ENCODE results near the genes PRDM15 and UMODL1.

DNA sequence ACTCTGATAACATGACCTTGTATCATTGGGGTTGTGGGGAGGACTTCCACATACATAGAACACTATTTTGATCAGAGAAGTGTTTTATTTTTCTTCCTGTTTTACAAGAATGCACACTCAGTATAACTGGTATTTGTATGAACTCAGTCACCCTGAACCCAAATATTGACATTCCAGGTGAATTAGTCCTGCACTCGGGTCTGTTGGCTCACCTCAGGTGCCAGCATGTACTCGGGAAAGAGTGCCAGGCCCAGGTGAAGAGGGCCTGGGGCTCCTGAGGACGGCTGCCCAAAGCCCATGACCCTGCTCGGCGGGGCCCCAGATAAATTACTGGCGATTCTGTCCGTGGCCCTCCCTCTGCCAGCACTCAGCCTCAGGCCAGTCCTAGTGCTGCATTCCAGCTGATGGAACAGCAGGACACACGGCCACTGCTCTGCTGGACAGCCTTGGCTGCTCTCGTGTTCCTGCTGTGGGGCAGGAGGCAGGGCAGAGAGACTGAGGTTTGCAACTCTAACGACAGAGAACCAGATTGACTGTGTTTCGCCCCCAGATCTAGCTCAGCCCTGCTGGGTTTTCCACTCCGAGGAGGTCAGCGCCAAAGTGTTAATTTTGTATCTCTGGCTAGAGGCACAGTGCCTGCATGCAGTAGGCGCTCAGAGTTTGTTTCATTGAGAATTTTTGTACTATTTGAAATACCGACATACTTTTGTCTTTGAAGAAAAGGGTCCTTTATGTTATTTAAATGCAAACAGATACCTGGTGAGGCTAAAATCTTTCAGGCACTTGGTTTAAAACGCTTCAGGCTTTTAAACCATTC, 75.5 kb upstream of the TMPRSS2 start:
- PRO-cap: no peak

GRCh38 chr21:41641070-41641646, 125.7 kb downstream of the RIPK4 start:
- PRO-cap: no peak

GRCh38 chr21:41664047-41664500, 102.8 kb downstream of the RIPK4 start:
- PRO-cap: no peak

GRCh38 chr21:41677581-41678197, 89.2 kb downstream of the RIPK4 start:
- PRO-cap: no peak

DNA sequence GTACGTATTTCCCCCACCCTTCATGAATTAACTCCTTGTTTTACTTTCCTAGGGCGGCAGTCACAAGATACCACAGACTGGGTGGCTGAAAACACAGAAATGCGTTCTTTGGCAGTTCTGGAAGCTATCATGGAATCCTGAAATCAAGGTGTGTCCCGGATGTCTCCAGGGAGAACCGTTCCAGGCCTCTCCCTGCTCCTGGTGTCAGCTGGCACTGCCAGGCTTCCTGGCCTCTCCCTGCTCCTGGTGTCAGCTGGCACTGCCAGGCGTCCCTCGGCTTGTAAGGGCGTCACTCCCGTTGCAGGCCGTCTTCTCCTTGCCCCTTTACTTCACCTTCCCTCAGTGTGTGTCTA, 55.2 kb downstream of the RIPK4 start:
- PRO-cap: no peak

DNA sequence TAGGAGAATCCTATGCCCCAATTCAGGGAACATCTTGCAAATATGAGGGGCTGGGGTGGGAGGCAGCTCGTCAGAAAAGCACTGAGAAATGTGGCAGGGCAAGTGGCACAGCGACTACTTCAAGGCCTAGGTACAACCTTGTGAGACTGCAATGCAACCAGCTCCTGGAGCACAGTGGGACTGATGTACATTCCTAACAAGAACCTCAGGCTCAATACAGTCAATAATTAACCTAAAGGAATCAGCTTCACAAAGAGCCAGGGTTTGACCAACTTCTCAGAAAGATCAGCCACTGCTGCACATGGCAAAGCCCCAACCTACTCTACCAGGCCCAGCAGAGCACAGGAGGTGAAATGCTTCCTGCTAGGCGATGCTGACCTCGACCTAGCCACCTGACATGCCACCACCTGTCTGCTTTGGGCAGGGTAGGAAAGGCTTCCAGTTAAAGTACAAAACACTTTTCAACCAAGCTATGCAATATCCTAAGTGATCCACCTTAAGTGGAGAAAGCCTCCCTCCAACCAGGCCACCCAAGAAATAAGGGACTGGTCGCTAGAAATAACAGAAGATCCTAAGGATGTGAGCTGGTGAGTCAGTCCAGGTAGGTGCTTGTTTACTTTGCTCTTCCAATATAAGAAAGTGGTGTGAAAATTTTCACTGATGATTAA, 2.2 kb downstream of the RIPK4 start:
- PRO-cap: no peak

DNA sequence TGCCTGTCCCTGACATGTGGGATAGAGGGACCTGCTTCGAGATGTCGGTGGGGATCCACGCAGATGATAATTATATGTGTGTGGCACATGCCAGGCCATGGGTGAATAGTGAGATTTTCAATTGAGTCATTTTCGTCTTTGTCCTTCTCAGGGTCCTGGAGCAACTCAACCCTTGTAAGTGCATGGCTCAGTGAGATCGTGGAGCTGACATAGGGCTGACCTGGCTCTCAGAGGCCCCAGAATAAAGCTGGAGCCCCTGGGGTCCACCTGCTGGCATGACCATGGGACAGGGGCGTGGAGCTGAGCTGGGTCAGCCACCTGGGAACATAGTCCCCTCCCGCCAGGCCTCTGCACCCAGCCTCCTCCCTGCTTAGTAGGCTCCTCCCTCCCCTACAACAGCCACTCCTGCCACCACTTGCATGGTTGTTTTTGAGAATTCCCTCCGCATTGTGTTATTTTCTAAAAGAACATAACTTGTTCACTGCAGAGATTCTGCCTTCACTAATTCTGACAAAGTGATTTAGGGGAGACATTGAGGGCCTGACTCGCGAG, 3.0 kb upstream of the RIPK4 start:
- PRO-cap: no peak

DNA sequence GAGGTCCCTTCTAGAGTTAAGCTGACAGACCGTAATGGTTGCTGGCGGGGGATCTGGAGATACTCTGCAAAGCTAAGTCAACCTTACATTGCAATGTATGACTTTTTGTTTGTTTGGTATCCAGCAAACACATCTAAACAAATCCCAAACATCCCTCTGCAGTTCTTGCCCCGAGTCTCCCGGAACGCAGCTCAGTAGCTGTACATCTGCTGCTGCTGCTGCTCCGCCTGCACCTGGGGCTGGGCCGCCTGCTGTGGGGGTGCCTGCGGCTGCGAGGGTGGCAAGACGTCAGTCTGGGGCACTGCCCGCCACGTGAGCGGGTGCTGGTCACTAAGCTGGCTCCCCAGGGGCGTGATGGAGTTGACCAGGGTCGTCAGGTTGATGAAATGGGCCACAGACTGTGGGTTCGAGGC, 34.2 kb upstream of the RIPK4 start:
- PRO-cap: no peak

DNA sequence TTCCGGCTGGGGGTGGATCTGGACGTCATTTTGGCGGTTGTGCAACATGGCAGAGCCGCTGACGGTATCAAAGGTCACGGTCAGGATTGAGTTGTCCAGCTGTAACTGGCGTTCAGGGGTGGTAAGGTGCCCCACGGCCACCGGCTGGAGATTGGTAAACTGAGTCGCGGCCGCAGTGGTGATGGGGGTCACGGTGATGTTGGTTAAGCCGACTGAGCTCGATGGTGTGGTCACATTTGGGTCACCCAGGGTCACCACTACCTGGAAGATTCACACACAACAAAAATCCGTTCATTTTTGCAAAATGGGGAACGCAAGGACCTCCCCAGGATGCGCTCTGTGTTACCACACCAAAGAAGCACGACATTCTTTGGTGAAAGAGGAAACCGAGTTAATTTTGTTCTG, 34.6 kb upstream of the RIPK4 start:
- PRO-cap: no peak

DNA sequence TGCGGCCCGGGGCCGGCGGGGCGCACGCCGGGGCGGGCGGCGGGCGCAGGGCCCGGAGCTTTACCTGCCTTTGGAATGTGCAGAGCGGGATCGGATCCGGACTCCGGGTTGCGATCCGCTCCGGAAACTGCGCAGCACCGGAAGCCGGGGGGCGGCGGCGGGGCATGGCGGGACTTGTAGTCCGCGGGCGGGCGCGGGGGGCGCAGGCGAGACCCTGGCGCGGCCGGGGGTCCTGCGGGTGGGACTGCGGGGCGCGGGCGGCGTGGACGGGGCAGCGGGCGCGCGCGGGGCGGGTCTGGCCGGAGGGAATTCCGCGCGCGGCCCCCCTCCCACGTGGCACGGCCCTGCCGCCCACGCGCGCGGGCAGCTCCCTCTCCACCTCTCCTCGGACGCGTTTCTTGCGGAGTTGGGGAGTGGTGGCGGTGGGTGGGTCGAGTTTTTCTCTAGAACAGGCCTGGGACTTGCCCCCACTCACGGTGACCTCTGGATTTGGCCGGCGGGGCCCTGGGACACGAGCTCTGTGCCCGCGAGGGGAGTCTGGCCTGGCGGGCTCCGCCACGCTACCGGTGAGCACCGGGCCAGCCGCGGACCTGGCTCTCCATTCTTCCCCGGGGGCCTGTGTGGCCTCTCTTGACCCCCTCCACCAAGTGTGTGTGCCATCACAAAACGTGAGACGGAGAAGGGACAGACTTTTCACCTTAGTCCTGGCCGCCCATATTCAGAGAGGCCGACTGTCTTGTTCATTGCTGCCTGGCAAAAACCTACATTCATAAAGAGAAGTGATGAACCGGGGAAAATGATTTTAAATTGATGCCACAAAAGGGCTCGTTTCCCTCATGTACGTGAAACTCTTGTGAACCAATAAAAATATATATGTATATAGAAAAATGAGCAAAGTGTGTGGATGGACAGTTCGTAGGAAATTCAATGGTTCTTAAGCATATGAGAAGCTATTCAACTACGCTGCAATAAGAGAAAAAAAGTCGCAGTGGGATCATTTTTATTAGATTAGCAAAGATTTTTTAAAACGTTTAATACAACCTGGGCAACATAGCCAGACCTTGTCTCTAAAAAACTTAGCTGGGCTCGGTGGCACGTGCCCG, at the start of gene PRDM15:
TSS of gene PRDM15 (minus strand) at position 139 of the 1,103 bp plus-strand sequence.
- PRO-cap: bidirectional peak, plus-strand start at position 140 of the sequence, minus-strand start at position 77 of the sequence; bidirectional peak, plus-strand start at position 401 of the sequence, minus-strand start at position 387 of the sequence; bidirectional peak, plus-strand start at position 554 of the sequence, minus-strand start at position 592 of the sequence; unidirectional peak, minus-strand start at position 655 of the sequence

GRCh38 chr21:41885224-41886384, 6.5 kb upstream of the PRDM15 start:
- PRO-cap: no peak

- PRO-cap: no peak
These were observed 27.8 kb upstream of the PRDM15 start for GRCh38 chr21:41906725-41907477.

DNA sequence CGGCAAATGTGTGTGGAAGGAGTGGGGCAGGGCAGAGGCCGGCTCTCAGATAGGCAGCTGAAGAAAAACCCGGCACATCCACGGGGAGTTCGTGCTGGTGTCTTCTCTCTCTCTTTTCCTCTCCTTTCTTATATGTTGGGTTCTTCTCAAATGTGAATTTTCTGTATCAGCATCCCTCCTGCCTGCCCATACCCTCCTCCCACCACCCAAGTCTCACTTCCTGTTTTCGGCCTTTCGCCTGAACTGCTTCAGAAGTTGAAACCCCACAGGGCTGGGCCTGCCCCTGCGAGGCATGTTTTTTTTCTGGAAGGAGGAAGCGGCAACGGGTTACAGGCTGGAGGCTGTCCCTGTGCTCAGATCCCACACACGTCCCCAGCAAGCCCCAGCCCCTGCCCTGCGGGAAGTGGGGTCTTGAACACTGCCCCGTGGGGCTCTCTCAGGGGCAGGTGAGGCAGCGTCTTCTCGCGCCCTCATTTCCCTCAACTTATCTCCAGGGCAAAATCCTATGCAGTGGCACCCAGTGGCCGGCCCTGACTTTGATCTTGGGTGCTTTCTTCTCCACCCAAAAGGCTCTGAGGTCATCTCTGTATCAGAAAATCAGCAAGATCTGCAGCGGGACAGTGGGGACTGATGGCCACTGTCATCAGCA, 9.7 kb upstream of the UMODL1 start:
- PRO-cap: no peak

DNA sequence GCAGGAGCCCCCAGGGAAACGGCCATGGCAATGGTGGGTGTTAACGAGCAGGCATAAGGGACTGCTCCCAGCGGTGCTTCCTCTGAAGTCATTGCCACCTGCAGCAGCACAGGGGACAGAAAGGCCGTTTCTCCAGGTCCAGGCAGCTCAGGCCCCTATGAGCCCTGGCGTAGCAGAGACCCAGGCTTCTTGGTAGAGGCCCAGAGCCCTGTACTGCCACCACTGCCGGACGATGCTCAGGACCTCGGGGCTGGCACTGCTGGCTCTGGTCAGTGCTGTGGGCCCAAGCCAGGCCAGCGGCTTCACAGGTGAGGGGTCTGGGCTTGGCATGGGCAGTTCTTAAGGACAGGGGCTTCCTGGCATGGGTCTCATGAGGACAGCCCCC, at the start of gene UMODL1:
TSS of gene UMODL1 (plus strand) at position 233 of the 385 bp plus-strand sequence.
- PRO-cap: no peak

DNA sequence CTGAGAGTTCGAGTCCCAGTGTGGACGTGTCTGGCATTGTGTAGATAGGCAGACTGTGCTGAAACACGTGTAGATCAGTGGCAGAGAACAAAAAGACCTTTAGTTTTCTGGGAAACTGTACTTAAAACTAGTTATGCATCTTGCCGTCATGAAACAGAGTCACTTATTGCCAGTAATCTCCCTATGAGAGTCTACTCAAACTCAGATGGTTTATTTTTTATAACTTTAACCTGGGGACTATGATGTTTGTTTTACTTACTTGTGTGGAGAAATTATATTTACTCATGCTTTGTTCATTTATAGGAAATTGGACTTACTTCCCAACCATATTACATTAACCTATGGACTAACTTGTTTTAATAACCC, 54.1 kb upstream of the ABCG1 start:
- PRO-cap: no peak

GRCh38 chr21:42188122-42188754, 30.7 kb upstream of the ABCG1 start:
- PRO-cap: no peak

DNA sequence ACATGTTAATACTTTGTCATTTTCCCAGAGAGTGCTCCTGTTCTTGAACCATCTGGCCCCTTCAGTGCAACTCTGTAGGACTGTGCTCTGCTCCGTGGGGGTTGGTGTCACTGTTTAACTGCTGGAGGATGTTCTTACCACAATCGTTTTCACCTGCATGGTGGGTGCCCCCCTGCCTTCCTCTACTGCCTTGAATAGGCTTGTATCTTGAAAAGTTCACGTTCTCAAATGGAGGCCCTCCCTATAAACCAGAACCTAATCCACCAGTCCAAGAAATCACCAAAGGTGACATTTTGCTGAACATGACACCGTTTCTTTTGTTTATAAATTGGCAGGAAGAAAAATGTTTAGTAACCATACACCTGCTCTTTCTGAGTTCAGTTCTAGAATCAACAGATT, 13.6 kb downstream of the ABCG1 start:
- PRO-cap: no peak

DNA sequence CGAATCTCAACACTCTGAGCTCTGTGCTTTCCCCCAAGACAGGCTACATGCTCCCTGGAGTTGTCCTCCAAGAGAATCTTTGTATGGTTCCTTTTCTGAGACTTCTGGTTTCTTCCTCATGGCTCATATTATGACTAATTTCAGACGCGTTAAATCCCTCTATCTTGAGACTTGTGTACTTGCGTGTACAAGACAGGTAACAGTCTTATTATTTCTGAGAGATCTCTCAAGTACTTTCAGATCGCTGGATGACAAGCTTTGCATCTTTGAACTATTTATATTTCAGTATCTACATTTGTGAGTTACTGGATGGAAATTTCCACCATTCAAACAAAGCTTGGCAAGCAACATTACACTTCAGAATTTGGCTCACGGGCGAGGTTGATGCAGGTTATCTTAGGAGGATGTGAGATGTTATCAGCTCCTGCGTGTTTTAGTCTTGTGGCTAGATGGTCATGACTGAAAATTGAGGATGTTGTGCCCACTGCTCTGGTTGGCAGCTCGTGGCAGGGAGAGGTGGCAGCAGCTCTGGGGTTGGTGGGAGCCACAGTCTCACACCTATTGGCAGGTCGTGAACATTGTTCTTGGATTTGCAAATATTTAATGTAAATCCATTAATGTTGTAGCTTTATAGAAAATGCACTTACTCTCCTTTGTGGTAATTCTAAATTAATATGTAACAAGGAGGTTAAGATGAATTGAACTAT, 19.5 kb downstream of the ABCG1 start:
- PRO-cap: no peak

- PRO-cap: no peak
These were observed 35.0 kb downstream of the TFF3 start for GRCh38 chr21:42279984-42280858.

DNA sequence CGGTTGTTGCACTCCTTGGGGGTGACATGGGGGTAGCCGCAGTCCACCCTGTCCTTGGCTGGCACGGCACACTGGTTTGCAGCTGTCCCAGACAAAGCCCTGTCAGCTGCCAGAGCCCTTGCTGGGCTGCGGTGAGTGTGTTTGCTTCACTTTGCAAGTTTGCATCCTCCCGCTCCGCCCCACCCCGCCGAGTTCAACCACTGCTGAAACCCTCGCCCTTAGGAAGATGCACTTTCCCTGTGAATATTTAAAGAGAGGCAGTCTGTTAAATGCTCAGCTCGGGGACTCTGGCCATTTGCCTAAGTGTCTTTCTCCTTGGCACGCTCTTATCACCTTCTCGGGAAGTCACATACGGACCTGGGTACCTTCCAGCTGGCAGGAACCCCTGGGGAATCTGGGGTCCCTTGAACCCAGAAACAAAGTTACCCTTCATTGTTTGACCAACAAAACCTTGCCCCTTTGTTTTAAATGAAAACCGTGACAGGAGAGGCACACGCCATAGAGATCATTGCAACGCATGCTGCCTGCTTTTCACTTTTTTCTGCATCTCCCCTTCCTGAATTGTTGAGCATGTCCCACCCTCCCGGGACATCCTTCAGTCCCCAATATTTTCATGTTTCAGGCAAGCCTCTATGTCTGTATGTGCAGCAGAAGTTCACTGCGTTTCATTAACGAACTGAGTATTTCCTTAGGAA, 1.5 kb downstream of the TFF3 start:
- PRO-cap: no peak

All from type B pancreatic cell (in vitro differentiated cells).